Bronchial epithelial cell (primary cell): ENCODE measurements around a stretch of chr13.

DNA sequence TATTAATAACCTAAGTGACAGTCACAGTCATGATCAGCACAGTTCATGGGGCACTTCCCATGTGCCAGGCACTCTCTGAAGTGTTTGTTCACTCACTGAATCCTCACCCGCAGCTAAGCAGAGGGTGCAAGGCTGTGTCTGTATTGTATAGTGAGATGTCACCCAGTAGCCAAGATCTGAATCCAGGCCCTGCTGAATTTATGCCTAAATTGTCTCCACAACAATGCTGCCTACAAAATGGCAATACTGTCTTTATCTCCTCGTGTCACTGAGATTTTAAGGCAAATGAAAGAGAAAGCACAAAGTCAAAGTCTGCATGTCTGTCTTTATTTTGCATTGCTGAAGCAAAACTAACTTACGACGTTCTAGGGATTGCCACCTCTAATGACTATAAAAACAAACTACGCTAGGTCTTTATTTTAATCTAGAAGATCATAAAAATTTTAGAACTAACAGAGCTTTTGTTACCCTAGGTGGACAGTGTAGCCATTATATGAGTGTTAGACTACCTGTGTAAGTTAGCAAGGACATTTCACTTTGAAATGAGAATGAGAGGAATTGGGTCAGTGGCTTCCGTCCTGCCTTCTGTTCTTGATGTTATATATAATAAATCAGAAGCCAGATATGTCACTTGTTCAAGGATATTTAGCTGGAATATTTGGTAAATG, 286.9 kb downstream of the MYO16 start:
- RRBS, 2 experiments: no CpG with 5 or more reads among the region's 6 CpGs

- RRBS, 2 experiments: no CpG with 5 or more reads among the region's 17 CpGs
Observed at GRCh38 chr13:109154089-109155017, 524.9 kb downstream of the MYO16 start.

DNA sequence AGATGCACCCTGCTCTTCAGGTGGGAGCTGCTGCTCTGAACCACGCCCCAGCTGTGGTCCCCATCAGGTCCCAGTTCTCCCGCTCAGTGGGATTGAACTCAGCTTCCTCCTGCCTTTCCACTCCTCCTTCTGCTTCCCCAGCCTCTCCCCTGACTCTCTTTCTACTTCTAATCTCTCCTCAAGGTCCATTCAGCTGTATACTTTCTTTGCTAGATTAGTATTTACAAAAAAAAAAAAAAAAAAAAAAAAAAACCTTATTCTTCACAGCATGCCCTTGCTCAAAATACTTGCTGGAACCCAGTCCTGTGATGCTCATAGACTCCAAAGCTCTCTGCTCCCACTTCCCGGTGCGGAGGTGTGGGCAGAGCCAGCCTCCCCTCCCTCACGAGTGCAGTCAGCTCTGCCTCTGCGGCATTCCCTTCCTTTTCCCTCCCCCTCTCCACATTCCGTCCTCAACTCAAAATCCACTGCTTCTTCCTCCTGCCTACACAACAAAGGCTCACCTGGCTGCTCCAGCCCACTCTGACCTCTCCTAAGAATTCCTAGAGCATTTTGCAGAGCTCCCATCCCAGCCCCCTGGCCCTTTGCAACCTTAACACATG, 527.7 kb downstream of the MYO16 start:
- RRBS, 2 experiments: no CpG with 5 or more reads among the region's 7 CpGs

DNA sequence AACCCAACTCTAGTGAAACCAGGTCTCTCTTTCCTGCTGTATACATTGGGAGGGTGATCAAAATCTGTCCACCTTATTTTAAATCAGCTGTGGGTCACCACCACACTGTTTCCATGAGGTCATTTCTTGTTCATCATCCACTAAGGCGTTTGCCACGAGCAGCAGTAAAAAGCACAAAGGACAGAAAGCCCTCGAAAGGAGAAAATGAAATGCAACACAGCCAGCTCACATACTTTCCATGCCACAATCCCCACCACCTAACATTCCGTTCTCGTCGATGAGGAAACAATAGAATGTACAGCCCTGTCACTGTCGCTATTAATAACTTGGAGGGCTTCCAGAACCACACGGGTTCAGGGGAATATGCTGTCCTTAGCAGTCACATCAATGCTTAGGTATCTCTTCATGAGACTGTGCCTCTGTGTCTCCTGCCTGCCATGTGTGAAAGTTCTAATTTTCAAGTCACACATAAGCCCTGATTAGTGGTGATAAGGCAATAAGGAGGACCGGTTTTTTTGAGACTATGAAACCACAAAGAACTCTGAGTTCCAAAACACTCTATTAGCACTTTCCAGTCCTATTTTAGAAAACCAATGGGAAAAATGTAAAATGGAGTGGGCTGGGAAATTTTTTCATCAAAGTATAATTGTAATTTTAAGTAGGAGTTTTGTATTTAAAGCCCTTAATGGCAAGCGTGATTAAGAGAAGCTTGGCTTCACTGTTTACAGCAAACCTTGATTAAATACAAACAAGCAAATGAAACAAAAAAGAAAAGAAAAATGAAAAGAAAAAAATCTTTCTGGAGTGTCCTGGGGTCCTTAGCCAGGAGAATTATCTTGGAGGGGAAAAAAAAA, 542.6 kb downstream of the IRS2 start:
- RRBS, 2 experiments: no CpG with 5 or more reads among the region's 10 CpGs

DNA sequence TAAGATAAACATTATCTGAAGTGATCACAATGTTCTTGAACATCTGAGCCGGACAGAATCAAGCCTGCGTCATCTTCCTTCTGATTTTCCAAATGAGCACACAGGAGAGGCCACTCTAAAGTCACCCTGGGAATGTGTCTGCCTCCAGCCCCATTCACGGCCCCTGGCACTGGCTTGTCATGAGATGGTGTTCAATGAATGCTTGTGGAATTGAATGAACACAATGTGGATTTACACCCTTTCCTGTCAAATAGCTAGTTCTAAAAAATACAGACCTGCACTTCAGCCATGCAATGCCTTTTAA, 511.9 kb downstream of the IRS2 start:
- RRBS, 2 experiments: no CpG with 5 or more reads among the region's 3 CpGs

- RRBS, 2 experiments: no CpG with 5 or more reads among the region's 5 CpGs
Observed at GRCh38 chr13:109318470-109318749, 468.0 kb downstream of the IRS2 start.

DNA sequence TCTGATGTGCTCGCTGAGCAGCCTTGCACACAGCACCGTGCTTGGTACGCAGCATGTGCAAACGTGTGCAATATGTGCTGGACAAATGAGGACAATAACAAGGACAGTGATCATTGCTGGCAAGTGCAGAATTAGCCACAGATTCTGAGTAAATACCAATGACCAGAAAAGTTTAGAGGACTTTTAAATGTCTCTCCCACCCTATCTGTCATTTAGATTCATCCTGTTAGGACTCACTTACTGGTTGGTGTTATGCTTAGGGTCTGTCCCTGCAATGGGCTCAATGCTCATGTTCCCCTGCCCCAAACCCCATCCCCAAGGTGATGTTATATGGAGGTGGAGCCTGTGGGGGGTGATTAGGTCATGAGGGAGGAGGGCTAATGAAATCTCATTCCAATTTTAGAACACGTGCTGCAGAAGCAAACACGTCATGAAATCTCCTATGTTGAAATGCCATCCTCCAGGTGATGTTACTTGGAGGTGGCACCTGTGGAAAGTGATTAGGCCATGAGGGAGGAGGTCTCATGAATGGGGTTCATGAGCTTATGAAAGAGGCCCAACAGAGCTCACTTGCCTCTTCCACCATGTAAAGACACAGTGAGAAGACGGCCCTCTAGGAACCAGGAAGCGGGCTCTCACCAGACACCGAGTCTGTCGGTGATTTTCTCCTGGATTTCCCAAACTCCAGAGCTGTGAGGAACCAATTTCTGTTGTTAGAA, 391.0 kb downstream of the IRS2 start:
- RRBS, 2 experiments: no CpG with 5 or more reads among the region's 10 CpGs

DNA sequence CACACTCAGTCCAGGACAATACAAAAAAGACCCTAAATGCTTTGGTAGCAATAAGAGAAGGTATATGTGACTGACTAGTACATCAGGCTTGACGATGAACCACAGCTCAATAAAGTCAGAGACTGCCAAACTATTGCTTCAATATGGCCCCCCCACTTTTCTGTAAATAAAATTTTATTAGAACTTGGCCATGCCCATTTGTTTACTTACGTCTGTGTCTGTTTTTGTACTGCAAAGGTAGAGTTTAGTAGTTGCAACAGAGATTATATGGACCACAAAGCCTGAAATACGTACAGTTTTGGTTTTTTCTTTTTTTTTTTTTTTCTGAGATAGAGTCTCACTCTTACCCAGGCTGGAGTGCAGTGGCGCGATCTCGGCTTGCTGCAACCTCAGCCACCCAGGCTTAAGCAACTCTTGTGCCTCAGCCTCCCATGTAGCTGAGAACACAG, 136.6 kb downstream of the IRS2 start:
- RRBS, 2 experiments: no CpG with 5 or more reads among the region's 6 CpGs

DNA sequence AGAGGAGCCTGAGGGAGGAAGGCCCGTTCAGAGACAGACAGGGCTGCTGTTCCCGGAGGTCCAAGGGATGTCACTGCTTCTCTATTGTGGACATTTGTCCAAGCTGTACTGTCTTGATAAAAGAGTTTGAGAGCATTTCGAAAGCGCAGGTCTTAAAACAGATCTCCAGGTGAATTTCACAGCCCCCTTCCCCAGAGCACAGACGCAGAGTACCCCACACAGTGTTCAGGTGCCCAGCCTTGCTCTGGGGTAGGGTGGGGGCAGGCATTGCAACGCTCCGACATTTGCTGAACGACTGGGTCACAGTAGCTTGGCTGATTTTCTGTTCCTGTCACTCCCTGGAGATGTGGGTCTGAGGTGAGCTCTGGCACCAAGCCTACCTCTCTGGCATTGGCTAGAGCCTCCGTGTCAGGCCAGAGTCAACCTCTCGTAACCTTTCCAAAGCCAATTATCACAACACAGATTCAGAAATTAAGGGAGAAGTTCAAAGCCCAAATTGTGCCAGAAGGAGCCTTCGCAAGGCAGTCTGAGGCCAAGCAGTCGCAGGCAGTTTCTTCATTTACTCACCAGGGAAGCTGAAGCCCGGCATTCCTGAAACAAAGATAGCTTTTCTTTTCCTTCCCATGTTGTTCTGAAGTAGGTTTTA, 117.2 kb downstream of the IRS2 start:
- RRBS, 2 experiments: no CpG with 5 or more reads among the region's 13 CpGs

DNA sequence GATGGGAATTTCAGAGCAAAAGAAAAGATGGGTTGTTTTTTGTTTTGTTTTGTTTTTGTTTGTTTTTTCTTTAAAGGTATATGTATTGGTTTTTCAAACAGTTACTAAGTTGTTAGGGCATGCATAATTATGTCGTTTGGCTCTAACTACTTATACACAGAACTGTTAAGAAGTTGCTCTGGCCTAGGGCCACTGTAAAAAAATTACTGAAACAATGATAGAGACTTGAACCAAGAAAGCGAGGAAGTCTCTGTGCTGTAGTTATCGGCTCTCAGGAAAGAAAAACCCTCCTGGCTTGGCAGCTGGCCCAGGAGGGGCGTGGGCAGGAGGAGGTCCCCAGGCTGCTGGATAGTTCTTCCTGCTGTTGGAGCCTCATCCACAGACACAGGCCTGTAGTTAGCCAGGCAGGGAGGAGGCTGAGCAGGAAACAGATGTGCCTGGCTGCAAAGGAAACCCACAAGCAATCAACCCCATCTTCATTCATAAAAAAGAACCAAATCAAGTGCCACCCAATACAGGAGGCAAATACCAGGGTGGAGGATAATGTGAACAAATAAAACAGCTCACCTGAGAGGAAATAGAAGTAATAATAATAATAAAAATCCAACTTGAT, 86.3 kb downstream of the IRS2 start:
- RRBS, 2 experiments: no CpG with 5 or more reads among the region's 4 CpGs

GRCh38 chr13:109764158-109764567, 22.2 kb downstream of the IRS2 start:
- RRBS, 2 experiments: no CpG with 5 or more reads among the region's 5 CpGs

DNA sequence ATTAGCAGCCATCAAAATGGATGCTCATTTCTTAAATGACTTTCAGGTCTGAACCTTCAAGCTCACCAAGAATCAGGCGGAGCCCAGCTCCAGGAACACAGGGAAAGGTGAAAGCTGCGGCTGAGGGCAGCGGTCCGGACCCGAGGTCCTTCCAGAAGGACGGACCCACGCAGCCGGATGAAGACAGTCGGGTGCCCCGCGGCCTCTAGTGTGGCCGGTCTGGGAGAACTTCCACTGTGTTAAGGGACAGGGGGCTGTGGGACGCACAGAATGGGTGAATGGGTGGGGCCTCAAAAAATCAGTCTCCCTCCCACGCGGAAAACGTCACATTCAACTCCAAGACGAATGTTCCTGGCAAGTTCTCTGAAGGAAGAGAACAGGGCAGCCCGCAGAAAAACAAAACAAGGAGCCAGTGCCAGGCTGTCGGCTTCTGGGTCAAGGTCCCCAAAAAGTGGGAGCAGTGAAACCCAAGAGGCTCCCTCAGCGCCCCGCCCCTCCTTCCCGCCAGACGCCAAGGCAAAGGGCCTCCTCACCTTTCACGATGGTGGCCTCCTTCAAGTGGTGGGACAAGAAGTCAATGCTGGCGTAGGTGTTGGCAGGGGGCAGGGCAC, 4.8 kb downstream of the IRS2 start:
- RRBS, 2 experiments: 34% methylated on average over 4 of the region's 25 CpGs; no CpG with 5 or more reads in 1 of the 2 experiments

- RRBS, 2 experiments: 22 to 30% methylated on average over 31 of the region's 78 CpGs
Observed at GRCh38 chr13:109783883-109784611, 2.3 kb downstream of the IRS2 start.

- RRBS, 2 experiments: no CpG with 5 or more reads among the region's 2 CpGs
Observed at GRCh38 chr13:109898564-109898927, 112.2 kb upstream of the IRS2 start.

- RRBS, 2 experiments: no CpG with 5 or more reads among the region's 27 CpGs
Observed at GRCh38 chr13:110218309-110219432, 88.3 kb downstream of the COL4A1 start.

GRCh38 chr13:110221370-110222139, 85.4 kb downstream of the COL4A1 start:
- RRBS, 2 experiments: no CpG with 5 or more reads among the region's 18 CpGs

DNA sequence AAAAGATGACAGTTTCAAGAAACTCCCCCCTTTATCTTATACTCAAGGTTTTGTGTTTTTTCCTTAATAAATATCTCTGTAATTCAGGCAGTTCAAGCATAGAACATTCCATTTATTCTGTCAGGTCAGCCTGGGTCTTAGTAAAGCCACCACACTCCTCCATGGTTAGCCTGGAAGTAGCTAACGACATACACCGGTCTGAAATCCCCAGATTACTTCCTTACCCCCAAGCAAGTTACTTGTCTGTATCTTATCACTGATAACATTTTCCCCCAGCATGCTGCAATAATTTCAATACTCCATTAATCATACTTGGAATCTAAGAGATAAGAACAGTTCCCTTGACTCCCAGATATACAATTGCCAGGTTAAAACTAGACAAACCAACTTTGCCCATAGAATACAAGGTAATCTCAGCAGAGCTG, 80.7 kb downstream of the COL4A1 start:
- RRBS, 2 experiments: no CpG with 5 or more reads among the region's 2 CpGs

GRCh38 chr13:110263692-110264435, 43.1 kb downstream of the COL4A1 start:
- RRBS, 2 experiments: no CpG with 5 or more reads among the region's 6 CpGs

DNA sequence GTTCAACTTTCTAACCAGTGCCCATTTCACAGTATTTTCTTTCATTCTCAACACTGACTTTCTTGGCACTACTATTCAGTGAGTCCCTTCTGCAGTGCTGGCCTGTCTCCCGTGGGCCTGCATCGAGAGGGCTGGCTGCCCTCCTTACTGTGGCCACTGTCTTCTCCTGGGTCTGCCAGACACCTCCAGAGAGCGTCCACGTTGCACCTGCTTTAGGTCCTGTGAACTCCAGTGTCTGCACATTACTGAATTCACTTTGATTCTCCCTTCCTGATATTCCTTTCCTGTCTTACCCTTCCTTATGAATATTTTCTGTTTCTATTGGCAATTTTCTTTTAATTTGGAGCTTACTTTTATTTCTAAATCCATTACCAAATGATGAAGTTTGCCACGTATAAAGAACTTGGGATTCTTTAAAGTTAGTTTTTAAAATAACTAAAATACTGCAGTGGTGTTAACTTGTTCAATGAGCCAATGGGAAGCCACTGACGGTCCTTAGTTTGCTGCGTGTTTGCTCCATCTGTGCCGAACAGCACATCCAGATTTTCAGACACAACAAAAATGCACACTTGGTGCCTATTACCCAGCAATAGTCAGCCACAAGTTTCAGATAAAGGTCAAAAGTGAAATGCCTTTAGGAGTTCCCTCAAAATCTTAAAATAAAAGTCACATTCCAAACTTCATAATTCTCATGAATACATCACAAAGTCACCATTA, 27.1 kb downstream of the COL4A1 start:
- RRBS, 2 experiments: no CpG with 5 or more reads among the region's 8 CpGs

DNA sequence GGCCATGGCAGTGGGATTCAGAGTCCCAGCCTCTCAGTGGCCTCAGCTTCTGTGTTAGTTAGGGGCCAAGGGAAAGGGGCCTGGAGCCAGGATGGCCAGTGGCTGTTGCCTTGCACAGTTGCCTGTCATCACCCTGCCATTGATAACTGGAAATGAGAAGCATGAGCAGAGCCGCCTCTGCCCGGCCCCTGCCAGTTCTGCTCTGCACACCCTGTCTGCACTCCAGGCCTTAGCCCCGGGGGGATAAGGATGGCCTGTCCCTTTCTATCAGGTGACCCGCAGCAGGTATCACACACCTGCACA, 7.8 kb downstream of the COL4A2 start:
- RRBS, 2 experiments: 83 to 91% methylated on average over 2 of the region's 4 CpGs